Bronchus (tissue), 1 donor: ENCODE measurements around a stretch of chr5.

DNA sequence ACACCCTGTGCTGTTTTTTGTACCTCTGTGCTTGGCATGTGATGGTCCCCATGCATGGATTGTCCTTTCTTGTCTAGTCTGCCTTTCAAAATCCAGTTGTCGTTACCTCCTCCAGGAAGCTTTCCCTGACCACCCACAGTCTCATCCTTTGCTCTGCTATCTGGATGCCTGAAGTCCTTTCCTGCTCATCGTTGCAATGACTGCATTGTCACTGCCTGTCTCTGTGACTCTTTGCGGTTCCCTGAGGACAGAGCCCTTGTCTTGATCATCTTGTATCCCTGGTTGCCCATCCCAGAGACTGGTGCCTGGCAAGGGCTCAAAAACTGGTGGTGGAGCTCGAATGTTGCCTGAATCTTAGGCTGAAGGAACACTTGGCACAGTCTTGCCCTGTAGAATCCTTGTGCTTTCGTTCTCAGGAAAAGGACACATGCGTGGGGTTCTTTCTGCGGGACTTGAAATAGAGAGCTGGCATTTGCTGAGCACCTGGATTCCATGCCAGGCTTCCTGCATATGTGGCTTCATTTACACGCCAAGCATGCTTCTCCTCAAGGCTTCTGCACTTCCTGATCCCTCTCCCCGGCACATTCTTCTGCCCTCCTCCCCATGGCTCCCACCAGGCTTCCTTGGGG lies 2.4 kb downstream of the NEURL1B start:
- PRO-cap = no peak

DNA sequence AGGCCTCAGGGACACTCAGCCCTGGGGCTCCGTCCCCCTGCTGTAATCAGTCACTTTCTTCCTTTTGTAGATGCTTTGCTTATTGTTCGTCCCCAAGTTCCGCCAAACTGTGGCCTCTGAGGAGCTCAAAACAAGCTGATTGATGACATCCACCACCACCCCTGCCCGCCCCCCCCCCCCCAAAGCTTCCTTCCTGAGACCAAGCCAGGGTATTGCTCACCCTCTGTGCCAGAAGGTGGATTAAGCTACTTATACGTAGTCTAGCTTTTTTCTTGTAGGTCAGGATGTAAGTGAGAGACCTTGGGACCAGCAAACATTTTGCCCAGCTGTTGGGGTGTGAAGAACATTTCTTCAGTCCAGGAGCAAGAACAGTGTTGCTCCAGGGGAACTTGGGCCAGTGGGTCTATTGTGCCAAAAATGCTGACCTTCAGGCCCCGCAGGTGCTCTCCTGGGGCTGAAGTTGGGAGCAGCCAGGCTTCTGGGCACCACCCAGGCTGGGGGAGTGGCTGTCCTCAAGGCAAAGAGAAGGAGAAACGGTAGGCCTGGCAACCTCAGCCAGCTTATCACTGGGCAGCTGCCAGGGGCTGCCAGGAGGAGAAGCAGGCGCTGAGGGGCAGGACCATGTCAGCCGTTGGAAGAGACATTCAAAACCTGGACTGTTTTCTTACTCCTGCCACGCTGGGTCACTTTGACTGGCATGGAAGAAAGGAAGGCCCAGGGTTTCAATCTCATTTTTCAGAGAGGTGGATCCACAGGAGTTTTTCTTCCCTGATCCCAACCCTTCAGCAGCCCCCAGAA lies 18.0 kb downstream of the NEURL1B start:
- PRO-cap = no peak

DNA sequence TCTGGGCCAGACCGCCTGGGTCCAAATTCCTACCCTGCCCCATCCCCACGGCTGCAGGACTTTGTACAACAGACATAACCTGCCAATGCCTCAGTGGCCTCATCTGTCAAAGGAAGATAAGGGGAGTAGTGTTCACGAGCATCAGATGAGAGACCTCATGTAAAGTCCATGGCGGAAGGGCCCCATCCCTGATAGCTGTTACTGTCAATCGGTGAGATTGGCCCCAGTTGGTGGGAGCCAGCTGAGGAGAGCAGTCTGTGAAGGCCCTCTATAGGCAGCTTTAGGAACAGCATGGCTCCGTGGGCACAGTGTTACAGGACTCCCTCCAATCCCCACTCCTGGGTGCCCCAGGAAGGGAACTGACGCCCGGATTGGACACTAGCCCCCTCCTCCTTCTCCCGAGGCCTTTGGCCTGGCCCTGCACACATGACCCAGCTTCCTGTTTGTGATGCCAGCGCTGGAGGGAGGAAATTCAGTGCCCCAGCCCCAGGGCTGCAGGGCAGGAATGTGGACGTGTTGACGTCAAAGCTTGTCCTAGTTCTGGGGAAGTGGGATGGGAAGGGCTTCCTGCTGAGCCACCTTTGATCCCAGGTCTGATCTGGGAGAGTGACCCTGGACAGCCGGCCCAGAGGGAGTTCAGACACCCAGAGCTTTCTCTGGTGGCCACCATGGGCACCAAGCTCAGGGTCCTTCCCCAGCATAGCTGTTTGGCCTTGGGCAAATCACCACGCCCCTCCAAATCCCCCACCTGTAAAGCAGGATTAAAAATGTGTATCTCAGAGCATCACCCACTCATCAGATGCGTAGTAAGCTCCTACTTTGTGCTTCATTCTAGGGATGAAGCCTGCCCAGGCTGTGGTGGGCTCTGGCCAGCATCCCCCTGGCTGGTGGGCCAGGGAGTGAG lies 56.1 kb downstream of the DUSP1 start:
- PRO-cap = bidirectional peak, plus-strand start at position 605 of the sequence, minus-strand start at position 344 of the sequence

GRCh38 chr5:172763966-172764376 lies 7.0 kb downstream of the DUSP1 start:
- PRO-cap = no peak

DNA sequence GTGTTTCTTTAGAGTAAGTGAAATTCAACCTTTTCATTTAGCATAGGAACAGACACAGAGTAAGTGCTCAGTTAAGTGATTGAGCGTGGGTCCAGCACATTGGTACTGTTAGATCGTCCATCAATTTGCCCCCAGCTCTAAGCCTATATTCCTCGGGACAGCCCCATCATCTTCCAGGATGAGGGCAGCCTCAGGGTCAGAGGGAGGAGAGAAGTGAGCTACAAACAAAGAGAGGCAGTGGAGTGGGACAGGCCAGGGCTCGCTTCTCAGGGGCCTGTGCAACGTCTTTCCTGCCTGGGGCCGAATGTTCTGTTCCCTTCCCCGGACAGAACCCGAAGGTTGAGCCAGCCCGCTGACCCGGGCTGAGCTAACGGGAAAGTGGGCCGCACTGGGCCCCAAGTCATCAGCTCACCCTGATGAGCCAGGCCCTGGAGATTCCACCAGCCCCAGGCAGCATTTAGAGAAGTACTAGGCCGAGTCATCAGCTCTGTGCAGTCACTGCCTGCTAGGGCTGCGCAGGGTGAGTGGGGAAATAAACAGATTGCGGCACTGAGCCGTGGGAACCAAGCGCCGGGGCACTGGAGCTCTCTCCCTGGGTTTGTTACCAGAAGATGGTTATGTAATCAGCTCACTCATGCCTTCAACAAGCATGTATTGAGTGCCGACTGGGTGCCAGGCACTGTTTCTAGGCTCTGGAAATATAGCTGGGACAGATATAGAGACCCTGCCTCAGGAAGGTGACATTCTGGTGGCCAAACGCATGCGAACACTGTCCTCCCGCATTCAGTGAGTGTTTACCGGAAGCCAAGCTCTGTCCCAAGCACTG lies 29.1 kb upstream of the DUSP1 start:
- PRO-cap = no peak

GRCh38 chr5:172858388-172859410 lies 24.6 kb downstream of the ERGIC1 start:
- PRO-cap = no peak

- PRO-cap = no peak
Observed at GRCh38 chr5:172909586-172909860, 49.7 kb upstream of the RPL26L1 start.

- PRO-cap = no peak
Observed at GRCh38 chr5:172950700-172951945, 8.1 kb upstream of the RPL26L1 start.

- PRO-cap = no peak
Observed at GRCh38 chr5:173014761-173015096, 31.2 kb downstream of the ATP6V0E1 start.

GRCh38 chr5:173139888-173140397 lies 4.4 kb upstream of the BNIP1 start:
- PRO-cap = no peak

DNA sequence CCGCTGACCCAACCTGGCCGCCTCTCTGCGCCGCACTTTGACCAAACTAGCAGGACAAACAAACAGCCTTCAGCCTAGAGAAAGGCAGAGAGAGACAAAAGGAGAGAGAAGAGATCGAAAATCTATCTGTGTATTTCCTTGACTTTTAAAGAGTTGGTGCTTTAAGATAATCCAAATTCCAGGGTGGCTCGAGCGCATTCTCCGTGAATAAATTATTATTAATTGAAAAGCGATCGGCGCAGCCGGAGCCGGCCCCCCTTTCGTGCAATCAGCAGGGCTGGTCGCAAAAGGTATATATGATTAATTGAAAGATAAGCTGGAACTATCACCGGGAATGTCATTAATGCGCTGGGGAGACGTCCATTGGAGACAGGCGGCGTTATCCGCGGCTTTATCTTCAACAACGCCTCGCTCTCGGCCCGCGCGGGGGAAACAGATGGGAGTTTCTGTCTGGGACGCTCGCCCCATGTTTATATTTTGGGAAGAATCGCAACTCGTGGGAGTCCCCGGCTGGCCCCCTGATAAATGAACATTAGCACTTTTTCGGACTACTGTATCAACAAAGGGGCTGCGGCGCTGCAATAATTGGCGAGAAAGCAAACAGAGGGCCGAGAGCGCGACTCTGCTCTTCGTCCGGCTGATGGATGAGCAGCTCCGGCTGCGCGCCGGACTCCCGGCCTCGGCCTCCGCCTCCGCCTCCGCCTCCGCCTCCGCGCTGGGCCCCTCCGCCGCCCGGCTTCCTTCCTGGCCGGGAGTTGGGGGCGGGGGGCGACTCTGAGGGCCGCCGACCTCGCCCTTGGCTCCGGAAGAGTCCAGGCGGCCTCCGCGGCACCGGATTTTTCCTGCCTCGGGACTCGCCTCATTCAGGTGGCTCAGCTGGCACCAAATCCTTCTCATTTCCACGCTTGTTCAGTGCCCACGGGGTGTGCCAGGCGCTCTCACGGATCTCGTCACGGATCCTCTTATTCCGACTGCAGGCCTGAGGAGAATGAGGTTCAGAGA lies 3.4 kb upstream of the NKX2-5 start:
- PRO-cap = no peak

- PRO-cap = no peak
Observed at GRCh38 chr5:173315287-173316546, 12.5 kb downstream of the STC2 start.

- PRO-cap = no peak
Observed at GRCh38 chr5:173472878-173473781, 143.3 kb downstream of the BOD1 start.

- PRO-cap = unidirectional peak, plus-strand start at chr5:173654120; unidirectional peak, minus-strand start at chr5:173654504; unidirectional peak, minus-strand start at chr5:173654693
Observed at GRCh38 chr5:173653859-173654986, 37.8 kb upstream of the BOD1 start.

DNA sequence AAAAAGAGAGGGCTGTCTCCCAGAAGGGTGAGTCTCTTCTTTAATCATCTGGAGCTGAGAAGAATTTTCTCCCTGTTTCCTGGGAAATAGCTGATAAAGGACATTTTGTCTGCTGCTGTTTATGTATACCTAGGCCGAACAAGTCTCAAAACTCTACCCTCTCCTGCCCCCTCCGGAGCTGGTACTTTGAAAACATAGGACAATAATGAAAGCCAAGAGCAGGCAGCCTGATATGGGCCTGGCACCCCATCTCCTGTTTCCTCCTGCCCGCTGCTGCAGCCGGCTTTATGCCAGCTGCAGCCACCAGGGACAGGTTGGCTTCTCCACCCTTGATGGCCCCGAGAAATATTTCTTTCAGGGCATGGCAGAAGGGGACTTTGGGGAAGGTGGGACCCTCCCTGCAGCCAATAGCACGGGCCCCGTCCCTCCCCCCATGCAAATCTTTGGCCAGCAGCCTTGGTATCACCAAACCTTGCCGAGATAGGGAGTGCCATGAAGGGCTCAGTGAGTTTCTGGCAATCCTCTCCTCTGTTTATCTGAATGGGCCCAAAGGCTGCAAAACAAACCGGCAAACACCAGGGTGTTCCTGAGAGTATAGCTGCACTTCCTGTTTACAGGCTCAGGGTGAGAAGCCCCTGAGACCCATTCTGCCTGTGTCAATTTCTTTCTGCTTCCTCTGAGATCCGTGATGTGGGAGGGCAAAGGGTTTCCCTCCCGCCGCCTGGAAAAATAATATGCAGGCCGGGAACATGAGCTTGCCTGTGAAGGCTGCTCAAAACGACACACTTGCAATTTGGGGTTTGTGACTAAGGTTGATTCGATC lies 73.4 kb upstream of the BOD1 start:
- PRO-cap = bidirectional peak, plus-strand start at position 468 of the sequence, minus-strand start at position 259 of the sequence

DNA sequence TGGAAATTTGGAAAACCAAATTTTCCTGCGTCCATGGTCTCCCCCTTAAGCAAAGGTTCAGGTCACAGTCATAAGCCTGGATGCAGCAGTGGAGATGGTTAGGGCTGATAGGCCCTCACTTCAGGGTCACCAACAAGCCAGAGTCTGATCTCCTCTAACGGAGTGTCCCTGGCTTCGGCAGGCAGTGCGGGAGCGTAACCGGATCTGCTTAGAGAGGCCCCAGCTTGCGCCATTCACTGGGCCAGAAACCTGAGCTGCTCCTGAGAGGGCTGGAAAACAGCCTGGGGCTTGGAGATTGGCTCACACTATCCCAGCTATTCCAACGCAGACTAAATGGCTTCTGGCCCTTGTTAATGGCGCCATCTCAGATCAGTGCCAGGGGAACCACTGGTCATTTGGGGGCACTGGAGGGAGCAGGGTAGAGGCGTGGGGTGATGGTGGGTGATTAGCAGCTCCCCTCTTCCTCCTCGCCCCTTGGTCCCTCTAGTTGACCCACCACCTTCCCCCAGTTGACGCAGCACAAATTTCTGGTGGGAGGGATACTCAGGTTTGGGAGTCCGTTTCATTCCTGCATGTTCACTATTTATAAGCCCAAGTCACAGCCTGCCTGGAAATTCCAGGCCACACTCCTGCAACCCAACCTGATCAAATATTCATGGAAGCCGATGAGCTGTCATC lies 134.7 kb upstream of the CPEB4 start:
- PRO-cap = unidirectional peak, minus-strand start at position 206 of the sequence

DNA sequence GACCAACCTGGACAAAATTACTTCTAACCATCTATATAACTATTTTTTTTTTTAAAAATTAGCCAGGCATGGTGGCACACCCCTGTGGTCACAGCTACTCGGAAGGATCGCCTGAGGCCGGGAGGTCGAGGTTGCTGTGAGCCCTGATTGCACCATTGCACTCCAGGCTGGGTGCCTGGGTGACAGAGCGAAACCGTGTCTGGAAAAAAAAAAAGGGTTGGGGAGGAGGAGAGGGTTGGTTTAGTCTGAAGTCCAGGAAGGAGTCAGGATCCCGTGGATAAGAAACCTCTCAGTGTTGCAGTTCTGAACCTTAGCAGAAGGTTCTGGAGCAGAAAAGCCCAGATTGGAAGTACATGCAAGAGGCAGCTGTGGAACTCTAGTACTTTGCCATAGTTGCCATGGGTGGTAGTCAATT lies 125.3 kb upstream of the CPEB4 start:
- PRO-cap = no peak

DNA sequence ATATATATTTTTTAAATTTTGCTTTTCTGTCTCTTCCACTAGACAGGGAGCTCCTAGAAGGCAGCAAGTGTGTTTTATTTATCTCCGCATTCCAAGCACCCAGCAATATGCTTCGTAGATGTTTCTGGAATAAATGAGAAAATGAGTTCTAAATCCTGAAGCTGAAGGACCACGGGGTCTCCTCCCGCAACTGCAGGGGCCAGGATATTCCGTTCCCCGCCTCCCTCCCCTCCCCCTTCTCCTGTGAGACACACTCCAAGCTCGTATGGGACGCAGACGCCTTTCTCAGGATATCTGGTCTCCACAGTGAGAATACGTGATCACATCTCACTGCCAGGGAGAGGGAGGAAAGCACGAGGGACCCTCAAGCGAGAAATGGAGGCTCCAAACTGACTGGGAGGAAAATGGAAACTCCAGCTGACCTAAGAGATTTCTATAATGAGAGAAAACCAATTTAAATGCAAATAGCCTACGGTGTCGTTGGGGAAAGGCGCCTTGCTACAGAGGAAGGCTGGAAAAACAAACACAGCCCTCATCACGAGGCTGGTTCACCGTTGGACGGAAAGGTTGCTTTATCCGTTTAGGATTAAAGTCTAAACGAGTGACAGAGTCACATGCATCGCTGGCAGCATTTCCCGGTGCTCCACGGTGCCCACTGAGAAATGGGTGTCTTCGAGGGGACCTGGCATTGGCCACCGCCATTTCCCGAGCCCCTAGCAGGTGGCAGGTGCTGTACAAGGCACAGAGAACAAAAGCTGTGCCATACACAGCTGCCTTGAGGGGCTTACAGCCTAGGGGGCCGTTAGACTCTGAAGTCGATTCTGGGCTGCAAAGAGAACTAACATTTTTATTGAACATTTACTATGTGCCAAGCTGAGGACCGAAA lies 117.0 kb upstream of the CPEB4 start:
- PRO-cap = no peak

- PRO-cap = no peak
Observed at GRCh38 chr5:173790145-173791314, 97.6 kb upstream of the CPEB4 start.

DNA sequence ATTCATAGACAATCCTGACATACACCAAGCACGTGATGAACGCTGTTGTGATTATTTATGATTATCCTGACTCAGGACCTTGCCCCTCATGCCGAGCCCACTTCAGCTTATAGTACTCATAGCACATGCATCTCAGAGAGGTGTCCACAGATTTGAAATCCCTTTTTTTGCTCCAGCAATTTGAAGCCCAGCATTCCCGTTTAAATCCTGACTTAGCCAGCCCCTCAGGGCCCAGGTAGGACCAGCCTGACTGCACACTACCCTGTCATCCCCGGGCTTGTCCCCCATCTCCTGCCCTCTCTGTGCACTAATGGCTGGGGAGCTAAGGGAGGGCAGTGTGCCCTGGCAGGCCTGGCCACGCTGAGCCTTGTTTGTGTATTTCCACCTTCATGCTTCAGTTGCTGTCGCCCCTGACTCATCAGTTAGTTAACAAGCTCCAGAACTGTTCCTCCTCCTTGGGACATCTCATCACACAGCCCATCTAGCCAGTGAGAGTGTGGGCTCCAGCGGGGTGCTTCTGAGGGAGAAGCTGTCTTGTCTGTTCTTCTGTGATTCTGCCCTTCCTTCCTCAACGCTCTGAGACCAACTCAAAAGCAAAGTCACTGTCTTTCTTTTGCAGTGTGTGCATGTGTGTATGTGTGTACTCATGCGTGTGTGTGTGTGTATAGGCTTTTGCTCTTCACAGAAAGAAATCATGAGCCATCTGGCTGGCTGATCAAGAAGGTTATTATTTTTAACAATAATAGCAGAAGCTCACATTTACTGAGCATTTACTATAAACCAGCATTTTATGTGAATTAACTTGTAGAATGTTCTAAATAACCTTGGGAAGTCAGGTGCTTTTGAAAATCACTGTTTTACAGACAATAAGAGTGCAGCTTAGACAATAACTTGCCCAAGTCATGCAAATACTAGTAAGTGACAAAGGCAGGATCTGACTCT lies 58.3 kb upstream of the CPEB4 start:
- PRO-cap = no peak